Omental fat pad (tissue), 4 donors: ENCODE measurements around the genes PSMA5, GSTM5, GSTM3, STRIP1 and ALX3.

DNA sequence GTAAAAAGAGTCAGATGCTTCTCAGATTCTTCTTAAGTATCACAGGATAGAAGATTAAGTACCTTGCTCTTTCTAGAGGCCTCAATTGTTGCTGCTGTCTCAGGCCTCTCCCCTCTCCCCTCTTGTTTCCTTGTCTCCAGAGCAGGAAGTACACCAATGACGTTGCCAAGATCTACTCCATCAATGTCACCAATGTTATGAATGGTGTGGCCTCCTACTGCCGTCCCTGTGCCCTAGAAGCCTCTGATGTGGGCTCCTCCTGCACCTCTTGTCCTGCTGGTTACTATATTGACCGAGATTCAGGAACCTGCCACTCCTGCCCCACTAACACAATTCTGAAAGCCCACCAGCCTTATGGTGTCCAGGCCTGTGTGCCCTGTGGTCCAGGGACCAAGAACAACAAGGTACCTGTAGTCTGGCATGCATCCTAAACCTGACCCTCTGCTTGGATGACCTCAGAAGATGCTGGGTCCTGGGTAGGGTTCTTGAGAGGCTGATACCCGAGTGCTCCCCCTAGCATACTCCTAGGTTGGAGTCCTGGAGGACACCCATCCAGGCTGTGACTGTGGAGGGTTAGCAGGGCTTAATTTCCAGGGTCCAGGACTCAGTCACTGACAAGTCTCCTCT lies 21.1 kb upstream of the SARS1 start:
- PRO-cap = no peak
- RAMPAGE, long total RNA, 4 experiments = no peak in any of the 4 experiments

- PRO-cap = no peak
- RAMPAGE, long total RNA, 4 experiments = no peak in any of the 4 experiments
These were observed 13.1 kb downstream of the PSRC1 start for GRCh38 chr1:109269726-109270366.

DNA sequence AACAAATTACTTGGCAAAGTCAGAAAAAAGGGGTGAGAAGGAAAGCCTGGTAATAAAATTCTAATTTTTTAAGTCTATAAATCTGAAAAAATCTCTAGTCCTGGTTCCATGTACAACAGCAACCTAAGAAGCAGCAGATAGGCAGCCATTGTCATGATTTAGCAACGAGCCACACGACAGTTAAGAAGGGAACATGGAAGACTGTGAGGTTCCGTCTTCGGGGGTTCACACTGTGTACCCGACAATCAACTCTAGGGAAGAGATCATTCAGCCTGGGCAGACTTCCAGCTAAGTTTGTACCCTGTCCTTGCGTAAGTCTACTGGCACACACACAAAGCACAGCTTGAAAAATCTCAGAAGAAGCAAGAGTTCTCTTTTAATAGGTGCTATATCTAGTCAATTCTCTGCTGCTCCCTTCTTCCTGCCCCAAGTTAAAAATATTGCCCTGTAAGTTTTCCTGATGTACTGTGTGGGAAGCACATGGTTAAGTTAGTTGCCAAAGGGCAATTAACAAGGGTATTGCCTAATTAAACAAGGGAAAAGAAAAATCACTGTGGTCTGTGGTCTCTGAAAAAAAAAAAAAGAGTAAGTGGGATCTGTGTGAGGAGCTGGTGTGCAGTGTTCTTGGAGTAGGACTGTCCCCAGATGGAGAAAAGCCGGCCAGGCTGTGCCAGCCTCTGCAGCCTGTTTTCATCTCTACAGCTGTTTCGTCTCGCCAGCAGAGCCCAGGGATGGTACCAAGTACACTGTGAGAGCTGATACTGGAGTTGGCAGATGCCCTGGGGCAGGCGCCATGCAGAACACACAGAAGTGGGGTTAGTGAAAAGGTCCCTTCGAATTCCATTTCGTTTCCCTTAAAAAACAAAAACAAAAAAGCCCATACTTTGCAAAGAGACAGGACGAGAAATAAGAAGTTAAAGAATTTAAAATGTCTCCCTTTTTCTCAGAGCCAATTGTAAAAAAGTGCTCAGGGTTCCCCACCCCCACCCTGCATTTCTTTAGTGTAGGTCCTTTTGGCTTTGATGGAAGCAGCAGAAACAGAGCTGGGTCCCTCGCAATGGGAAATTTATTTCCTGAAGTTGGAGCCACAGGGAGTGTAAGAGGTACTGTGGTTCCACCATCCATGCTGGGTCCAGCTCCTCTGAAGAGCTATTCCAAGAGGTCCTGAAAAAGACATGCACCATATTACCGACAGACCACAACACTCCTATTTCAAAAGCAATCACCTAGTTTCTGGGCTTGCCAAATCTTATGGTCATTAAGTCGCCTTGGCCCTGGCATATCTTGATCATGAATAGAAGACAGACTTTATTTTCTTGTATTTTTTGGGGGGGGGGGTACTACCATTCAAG lies 6.6 kb upstream of the MYBPHL start:
- PRO-cap = no peak
- RAMPAGE, long total RNA, 4 experiments = no peak in any of the 4 experiments

GRCh38 chr1:109425687-109426498 lies at the start of gene PSMA5:
PSMA5 (minus strand) TSS chr1:109426448.
- PRO-cap = unidirectional peak, minus-strand start at chr1:109426417
- RAMPAGE, long total RNA, 4 experiments = start-site peak on the minus strand in 4 of 4 experiments, at chr1:109426408-109426425 at its widest, 45 to 318 reads per replicate

DNA sequence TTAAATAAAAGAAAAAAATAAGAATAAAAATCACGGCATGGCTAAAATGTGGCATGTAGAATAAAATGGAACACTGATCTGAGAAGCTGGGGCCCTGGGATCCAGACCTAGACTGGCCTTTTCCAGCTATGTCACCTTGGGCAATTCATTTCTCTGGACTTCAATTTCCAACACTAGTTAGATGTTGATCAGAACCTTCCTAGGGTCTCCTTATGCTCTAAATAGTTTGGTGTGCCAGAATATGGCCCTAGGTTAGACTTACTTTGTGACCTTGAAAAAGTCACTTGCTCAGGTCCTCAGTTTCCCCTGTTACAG lies 1.3 kb downstream of the SYPL2 start:
- PRO-cap = no peak
- RAMPAGE, long total RNA, 4 experiments = no peak in any of the 4 experiments

- PRO-cap = no peak
- RAMPAGE, long total RNA, 4 experiments = no peak in any of the 4 experiments
These were observed 8.5 kb downstream of the GNAT2 start for GRCh38 chr1:109610817-109611326.

DNA sequence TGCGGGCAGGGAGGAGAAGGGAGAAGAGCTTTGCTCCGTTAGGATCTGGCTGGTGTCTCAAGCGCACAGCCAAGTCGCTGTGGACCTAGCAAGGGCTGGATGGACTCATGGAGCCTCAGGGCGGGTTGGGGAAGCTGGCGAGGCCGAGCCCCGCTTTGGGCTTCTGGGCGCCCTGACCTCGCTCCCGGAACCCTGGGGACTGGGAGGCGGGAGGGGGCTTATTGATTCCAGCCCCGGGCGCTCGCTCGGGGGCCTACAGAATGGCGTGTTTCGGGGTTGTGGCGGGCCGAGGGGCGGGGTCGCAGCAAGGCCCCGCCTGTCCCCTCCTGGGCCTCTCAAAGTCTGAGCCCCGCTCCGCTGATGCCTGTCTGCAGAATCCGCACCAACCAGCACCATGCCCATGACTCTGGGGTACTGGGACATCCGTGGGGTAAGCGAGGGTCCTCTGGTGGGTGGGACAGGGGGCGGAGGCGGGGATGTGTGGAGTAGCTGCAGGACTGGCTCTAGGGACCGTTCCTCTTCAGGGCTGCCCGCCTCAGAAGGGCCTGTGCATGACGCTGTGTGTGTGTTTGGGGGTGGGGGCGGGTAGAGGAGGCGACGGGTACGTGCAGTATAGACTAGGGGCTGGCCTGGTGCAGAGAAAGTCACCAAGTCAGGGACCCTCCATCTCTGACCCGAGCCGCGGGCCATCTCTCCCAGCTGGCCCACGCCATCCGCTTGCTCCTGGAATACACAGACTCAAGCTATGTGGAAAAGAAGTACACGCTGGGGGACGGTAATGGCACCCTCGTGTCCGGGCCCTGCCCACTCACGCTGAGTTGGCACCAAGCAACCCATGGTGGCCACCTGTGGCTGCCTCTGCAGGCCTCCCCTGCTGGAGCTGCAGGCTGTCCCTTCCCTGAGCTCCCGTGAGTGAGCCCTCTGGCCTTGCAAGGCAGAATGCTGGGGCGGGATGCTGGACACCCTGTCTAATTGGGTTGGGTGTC lies at the start of gene GSTM5:
Gene GSTM5 (plus strand): TSS at position 333 of the 986 bp plus-strand sequence.
- PRO-cap = no peak
- RAMPAGE, long total RNA, 4 experiments = start-site peak on the plus strand in 4 of 4 experiments, centred at positions 334 to 366 of the sequence, 26 to 53 reads per replicate

GRCh38 chr1:109716549-109717188 lies 4.6 kb downstream of the GSTM5 start:
- PRO-cap = no peak
- RAMPAGE, long total RNA, 4 experiments = no peak in any of the 4 experiments

DNA sequence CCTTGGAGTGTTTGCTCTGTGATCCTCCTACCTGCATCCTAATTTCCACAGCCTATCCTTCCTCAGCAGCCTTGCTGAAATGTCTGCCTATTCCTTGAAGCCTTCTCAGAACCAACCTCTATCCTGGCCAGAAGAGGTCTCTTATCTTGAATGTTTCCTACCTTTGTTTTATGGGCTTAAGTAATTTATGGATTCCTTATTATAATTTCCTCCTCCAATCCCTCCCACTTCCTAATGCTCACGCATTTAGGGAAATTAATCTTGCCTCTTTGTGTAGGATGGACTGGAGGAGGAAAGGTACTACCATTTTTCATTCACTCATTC lies at the start of gene GSTM3:
Gene GSTM3 (minus strand): TSS at position 117 of the 324 bp plus-strand sequence.
- PRO-cap = no peak
- RAMPAGE, long total RNA, 4 experiments = no peak in any of the 4 experiments

GRCh38 chr1:109773646-109774005 lies 9.9 kb upstream of the EPS8L3 start:
- PRO-cap = no peak
- RAMPAGE, long total RNA, 4 experiments = no peak in any of the 4 experiments

DNA sequence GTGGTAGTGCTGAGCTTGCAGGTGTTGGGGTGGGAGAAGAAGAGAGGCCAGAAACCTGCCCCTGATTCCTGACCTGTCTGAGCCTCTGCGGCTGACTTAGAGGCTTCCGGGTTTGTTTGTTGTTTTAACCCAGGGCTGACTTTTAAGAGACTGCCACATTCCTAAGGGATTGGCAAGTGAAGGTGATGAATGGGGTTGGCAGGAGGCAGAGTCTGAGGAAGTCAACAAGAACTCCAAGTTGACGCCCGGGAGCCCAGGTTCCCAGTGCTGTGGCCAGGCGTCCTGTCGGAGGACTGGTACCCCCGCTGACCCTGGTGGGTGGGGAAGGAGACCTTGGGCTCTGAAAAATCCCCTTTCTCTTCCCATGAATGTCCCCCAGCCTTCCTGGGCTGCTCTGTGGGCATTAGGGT lies 19.7 kb upstream of the EPS8L3 start:
- PRO-cap = no peak
- RAMPAGE, long total RNA, 4 experiments = no peak in any of the 4 experiments

DNA sequence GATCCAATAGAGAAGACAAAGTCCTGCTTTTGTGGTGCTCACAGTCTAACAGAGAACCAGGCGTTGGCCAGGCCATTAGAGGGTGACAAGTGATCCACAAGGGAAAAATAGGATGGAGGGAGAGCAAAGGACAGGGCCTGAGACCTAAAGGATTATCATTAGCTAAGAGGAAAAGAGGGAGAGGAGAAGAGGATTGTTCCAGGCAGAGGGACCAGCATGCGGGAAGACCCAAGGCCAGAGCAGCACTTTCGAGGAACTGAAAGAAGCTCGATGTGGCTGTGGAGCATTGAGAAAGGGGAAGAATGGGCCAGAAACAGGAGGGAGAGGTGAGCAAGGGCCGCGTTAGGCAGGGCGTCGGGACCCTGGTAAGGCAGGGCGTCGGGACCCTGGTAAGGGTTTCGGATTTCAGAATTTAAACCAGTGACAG lies 22.8 kb upstream of the CSF1 start:
- PRO-cap = no peak
- RAMPAGE, long total RNA, 4 experiments = no peak in any of the 4 experiments

DNA sequence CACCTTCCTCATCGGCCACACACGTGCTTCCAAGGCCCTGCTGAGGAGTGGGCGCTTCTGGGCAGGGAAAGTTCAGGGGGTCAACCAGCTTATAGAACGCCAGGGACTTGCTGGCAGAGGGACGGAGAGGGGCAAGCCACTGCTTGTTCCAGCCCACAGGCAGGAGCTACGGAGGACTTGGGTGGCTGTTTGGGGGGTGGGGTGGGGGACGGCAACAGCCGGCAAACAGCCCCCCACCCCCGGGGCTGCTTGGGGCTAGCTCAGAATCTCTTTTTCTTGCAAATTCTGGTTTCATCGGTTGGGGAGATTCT lies 754 bp downstream of the CSF1 start:
- PRO-cap = no peak
- RAMPAGE, long total RNA, 4 experiments = no peak in any of the 4 experiments

GRCh38 chr1:109917140-109917809 lies 6.6 kb downstream of the CSF1 start:
- PRO-cap = no peak
- RAMPAGE, long total RNA, 4 experiments = no peak in any of the 4 experiments

GRCh38 chr1:109924056-109924806 lies 13.6 kb downstream of the CSF1 start:
- PRO-cap = no peak
- RAMPAGE, long total RNA, 4 experiments = no peak in any of the 4 experiments

GRCh38 chr1:110007271-110007959 lies 22.9 kb downstream of the AHCYL1 start:
- PRO-cap = no peak
- RAMPAGE, long total RNA, 4 experiments = no peak in any of the 4 experiments

DNA sequence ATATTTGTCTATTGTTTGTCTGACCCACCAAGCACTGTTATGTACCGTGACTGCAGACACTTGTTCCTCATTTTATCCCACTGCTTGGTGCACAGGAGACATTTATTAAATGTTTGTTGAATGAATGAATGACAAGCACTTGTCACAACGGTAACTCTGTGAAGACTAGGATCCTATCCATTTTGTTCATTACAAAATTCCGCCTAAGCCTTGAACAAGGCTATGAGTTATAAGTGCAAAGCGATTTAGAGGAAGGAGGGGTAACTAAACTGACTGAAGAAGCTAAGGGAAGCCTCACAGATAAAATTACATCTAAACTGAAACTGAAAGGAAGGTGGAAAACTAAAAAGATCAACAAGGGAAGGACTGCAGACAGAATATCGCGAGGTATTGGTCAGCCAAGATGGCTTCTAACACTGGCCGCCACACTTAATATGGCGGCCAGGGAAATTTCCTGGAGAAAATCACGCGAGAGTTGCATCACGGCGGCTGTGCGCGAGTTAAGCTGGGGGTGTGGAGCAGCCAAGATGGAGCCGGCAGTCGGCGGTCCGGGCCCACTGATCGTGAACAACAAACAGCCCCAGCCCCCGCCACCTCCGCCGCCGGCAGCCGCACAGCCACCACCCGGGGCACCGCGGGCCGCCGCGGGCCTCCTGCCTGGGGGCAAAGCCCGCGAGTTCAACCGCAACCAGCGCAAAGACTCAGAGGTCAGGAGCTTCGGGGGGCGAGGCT lies at the start of gene STRIP1:
Gene STRIP1 (plus strand): TSS at position 514 of the 732 bp plus-strand sequence.
- PRO-cap = unidirectional peak, plus-strand start at position 514 of the sequence
- RAMPAGE, long total RNA, 4 experiments = no peak in any of the 4 experiments

- PRO-cap = no peak
- RAMPAGE, long total RNA, 4 experiments = no peak in any of the 4 experiments
These were observed 9.3 kb downstream of the STRIP1 start for GRCh38 chr1:110043565-110044207.

GRCh38 chr1:110067789-110068371 lies 2.6 kb downstream of the ALX3 start:
- PRO-cap = no peak
- RAMPAGE, long total RNA, 4 experiments = no peak in any of the 4 experiments

DNA sequence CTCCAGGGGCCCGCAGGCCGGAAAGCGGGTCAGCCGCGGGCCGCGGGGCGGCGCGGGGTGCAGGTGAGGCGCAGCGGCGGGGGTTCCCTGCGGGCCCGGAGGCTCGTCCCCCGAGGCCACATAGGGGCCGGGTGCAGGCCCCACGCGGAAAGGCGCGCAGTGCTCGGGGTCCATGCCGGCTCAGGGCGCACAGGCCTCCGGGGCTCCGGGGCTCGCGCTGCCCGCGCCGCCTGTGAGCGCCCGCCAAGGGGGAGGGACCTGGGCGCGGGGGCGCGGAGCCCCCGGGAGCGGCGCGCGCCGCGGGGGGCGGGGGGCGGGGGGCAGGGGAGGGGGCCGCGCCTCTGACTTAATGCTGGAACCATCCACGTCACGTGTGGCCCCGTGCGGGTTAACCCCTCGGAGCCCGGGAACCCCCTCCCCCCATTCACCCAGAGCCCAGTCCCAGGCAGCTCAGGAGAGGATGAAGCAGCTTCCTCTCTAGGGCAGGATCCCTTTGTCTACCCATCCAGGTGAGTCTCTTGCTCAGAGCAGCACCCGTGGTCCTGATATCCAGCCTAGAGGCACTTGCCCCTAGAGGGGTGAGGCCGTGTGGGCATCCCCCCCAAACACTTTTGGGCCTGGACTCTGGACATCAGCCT lies at the start of gene ALX3:
Gene ALX3 (minus strand): TSS at position 234 of the 638 bp plus-strand sequence.
- PRO-cap = no peak
- RAMPAGE, long total RNA, 4 experiments = no peak in any of the 4 experiments